Gastrocnemius medialis (tissue), 3 donors: ENCODE data around the genes FOS and BATF.

DNA sequence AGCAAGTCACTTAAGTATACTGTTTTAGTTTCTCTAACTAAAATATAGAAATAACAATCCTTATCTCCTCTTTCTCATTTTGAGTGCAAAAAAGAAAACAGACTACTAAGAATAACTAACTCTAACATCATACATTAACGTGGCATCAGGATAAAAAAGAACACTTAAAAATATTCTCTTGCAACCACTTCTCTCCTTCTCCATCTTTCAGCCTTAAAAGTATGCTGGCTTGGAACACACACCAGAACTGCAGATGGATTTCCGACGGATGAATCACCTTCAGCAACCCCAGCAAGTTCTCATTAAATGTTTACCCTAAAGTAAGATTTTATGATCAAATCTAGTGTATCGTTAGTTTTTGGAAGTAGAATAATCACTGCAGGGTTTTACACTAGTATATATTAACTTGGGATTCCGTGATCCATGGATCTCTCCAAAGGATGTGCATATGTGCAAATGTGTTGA lies 1.3 kb downstream of the NEK9 start:
- PRO-cap, result no peak
- RAMPAGE, long total RNA, 3 experiments, result no peak in any of the 3 experiments

DNA sequence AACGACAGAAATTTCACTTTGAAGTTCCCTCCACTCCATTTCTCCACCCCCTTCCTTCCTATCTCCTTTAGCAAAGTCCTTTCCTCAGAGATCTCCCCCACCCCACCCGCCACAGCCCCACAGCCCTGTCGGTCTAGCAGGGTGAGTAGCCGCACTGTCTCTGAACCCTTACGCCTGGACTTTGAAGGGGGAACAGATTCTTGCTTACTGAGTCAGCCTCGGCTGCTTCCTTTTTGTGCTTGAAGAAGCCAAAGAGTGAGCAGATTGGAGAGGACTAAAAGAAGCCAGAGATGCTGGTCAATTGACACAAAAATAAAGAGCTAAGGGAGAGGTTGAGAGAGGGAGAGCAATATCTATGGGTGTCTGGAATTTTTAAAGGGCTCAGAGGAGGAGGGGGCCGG lies 44.1 kb upstream of the FOS start:
- PRO-cap, result no peak
- RAMPAGE, long total RNA, 3 experiments, result no peak in any of the 3 experiments

- PRO-cap, result no peak
- RAMPAGE, long total RNA, 3 experiments, result no peak in any of the 3 experiments
Measured at GRCh38 chr14:75263839-75264457, 14.7 kb upstream of the FOS start.

GRCh38 chr14:75277988-75279234 lies at the start of gene FOS:
TSS of gene FOS (plus strand) at chr14:75278828.
- PRO-cap, result unidirectional peak, minus-strand start at chr14:75278286; unidirectional peak, minus-strand start at chr14:75278350; bidirectional peak, plus-strand start at chr14:75278828, minus-strand start at chr14:75278409; unidirectional peak, plus-strand start at chr14:75279007
- RAMPAGE, long total RNA, 3 experiments, result start-site peak on the plus strand in 2 of 3 experiments, at chr14:75278823-75278829 at its widest, 146 to 438 reads per replicate

DNA sequence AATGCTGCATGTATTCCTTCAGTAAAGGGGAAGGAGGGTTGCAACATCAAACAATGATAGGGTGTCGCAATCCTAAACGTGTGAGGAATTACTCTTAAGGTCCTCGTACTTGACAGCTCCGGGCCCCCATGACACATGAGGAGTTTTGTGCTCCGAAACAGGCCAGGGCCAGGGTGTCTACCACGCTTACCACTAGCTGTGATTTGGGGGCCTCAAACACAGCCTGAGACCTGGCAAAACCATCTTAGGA lies 20.4 kb downstream of the FOS start:
- PRO-cap, result no peak
- RAMPAGE, long total RNA, 3 experiments, result no peak in any of the 3 experiments

DNA sequence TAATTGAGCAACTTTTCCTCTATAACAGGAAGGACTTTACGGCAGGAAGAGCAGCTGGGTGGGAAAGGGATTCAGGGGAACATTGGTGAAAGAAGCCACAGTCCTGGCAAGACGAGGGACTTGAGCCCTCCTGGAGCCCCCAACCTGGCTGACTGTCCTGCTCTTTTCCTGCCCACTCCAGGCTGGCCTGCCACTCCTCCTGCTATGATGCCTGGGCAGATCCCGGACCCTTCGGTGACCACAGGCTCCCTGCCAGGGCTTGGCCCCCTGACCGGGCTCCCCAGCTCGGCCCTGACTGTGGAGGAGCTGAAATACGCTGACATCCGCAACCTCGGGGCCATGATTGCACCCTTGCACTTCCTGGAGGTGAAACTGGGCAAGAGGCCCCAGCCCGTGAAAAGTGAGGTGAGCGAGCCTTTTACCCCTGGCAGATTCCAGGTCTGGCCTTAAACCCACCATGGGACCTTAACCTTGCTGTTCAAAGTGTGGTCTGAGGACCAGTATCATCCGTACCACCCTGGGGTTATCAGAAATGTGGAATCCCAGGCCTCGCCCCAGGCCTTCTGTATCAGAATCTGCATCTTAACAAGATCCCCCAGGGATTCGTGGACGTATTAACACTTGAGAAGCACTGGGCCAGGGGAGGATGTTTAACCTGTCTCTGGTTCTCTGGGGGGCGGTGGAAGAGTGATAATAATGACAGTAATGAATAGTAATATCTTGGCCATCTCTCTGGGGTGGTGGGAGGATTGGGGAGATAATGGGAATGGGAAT lies 10.1 kb downstream of the JDP2 start:
- PRO-cap, result no peak
- RAMPAGE, long total RNA, 3 experiments, result no peak in any of the 3 experiments

- PRO-cap, result no peak
- RAMPAGE, long total RNA, 3 experiments, result no peak in any of the 3 experiments
Measured at GRCh38 chr14:75461217-75461883, 33.5 kb downstream of the JDP2 start.

- PRO-cap, result unidirectional peak, plus-strand start at chr14:75470631
- RAMPAGE, long total RNA, 3 experiments, result no peak in any of the 3 experiments
Measured at GRCh38 chr14:75470263-75470876, 42.5 kb downstream of the JDP2 start.

GRCh38 chr14:75521914-75522942 lies at the start of gene BATF:
TSS of gene BATF (plus strand) at chr14:75522469.
- PRO-cap, result no peak
- RAMPAGE, long total RNA, 3 experiments, result no peak in any of the 3 experiments

DNA sequence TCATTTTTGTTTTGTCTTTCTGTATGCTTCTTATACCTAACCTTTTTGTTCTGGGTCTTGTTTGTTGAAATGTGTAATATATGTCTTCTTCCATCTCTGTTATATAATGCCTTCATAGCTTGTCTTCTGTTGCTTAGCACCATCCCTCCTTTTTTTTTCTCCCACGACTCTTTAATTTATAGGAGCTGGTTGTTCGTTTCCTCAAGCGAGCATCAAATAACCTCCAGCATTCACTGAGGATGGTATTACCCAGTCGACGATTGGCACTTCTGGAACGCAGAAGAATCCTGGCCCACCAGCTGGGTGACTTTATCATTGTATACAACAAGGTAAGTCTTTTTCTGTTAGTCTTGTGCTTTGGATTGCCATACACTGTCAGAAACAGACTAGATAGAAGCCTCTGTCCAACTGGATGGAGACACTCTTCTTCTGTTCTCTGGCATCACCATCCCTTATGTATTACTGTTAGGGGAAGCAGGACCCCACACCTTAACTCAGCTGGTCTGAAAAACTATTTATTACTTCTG lies 114.3 kb downstream of the TTLL5 start:
- PRO-cap, result no peak
- RAMPAGE, long total RNA, 3 experiments, result no peak in any of the 3 experiments

- PRO-cap, result no peak
- RAMPAGE, long total RNA, 3 experiments, result no peak in any of the 3 experiments
Measured at GRCh38 chr14:75928585-75929337, 53.0 kb downstream of the TGFB3 start.

DNA sequence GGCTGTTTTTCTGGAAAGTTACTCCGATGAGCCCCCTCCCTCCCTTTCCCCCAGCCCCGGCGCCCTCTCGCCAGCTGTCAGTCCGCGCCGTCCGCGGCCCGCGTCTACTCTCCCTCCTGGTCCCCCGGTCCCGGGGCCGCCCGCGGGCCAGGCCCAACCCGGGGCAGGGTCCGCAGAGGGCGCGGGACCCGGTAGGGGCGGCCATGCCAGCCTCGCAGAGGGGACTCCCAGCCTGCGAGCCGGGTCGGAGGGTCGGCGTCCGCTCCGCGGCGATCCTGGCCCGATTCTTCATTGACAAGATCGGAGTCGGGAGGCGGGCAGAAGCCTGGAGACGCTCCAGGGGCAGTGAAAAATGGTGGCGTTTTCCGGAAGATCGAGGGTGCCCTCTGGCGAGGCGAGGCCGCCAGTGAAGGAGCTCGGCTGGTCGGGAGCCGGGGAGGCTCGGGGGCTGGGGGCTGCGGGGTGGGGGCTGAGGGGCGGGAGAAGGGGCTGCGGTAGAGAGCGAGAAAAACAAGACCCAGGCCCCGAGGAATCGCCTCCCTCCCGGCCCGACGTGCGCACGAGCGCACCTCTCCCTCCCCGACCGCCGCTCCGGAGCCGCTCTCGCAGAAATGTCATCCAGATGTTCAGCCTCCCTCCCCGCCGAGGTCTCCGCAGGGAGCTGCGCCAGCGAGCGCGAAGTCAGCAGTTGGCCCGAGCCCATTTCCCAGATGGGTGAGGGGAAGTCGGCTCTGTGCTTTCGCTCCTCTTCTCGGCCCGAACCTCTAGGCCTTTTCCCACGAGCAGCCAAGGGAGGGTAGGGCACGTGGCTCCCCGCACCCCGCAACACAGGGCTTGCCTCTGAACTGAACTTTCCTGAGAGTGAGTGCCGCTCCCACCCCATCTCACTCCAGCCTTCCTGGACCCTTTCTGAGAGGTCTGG lies 690 bp upstream of the TGFB3 start:
- PRO-cap, result bidirectional peak, plus-strand start at position 80 of the sequence, minus-strand start outside the sequence; bidirectional peak, plus-strand start at position 371 of the sequence, minus-strand start at position 289 of the sequence; unidirectional peak, minus-strand start at position 585 of the sequence; unidirectional peak, minus-strand start at position 764 of the sequence
- RAMPAGE, long total RNA, 3 experiments, result no peak in any of the 3 experiments

DNA sequence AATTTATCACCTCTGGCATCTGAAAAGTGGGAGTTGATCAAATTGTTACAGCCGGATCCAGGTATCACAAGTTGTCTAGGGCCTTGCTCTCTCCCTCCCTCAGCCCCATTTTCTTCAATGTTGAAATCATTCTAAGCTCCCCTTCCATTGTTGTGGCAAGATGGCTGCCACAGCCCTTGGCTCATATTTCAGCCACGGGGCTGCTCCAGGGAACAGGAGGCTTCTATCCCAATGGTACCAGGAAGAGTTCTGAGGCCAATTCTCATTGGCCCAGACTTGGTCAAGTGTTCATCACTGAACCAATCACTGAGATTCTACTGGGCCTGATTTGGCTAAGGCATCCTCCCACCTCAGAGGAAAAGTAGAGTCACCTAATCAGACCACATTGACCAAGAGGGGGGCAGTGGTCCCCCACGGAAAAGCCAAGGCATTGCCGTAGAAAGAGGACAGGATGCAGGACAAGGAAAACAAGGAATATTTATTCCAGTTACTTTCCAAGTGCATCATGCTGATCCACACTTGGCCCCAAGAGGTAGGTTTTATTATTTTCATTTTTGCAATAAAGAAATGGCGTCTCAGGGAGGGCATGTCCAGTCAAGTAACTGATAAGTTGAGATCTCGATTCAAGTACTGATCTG lies 106.3 kb downstream of the GPATCH2L start:
- PRO-cap, result no peak
- RAMPAGE, long total RNA, 3 experiments, result no peak in any of the 3 experiments

- PRO-cap, result no peak
- RAMPAGE, long total RNA, 3 experiments, result no peak in any of the 3 experiments
Measured at GRCh38 chr14:76536157-76536600, 160.2 kb downstream of the ESRRB start.

DNA sequence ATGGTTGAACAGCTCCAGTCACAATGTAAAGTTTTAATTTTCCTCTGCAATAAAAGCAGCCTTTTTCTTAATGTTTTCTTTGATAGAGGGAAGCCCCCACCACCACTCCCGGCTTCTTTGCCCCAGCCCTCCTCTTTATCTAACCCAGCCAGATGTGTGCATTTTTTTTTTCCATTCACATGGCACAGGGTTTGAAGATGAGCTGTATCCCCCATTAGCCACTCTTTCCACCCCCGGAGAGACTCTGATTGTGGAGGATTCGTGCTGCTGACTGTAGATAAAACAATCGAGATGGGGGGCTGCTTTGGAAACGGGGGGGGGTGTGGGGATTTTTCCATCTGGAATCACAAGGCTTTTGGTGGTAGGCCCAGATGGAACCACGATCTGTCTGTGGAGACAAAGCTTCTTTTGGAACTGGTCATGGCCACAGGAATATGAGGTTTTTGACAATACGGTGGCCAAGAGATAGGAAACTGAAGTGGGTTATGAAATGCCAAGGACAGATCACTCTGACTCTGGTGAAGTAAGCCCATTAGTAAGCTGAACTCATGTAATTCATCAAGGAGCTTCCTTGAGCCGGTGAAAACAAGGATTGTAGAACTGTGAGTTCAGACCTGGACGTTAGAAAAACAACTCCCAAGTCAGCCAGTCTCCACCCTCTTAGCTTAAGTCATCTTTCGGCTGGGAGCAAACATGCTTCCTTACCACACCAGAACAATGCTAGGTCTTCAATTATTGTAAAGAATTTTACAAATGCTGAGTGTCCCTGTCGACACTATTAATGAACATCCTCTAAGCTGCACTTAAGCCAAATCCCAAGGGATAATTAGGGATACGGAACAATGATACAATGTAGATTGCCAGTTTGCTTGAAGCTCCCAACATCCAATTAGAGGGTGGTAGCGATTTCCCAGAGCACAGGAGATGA lies 45.9 kb upstream of the VASH1 start:
- PRO-cap, result no peak
- RAMPAGE, long total RNA, 3 experiments, result no peak in any of the 3 experiments

GRCh38 chr14:76828781-76829543 lies 2.8 kb downstream of the LRRC74A start:
- PRO-cap, result no peak
- RAMPAGE, long total RNA, 3 experiments, result no peak in any of the 3 experiments

- PRO-cap, result no peak
- RAMPAGE, long total RNA, 3 experiments, result no peak in any of the 3 experiments
Measured at GRCh38 chr14:76836005-76836434, 9.8 kb downstream of the LRRC74A start.

GRCh38 chr14:76904558-76905486 lies 78.6 kb downstream of the LRRC74A start:
- PRO-cap, result no peak
- RAMPAGE, long total RNA, 3 experiments, result no peak in any of the 3 experiments

GRCh38 chr14:76930056-76930440 lies 98.5 kb downstream of the IRF2BPL start:
- PRO-cap, result no peak
- RAMPAGE, long total RNA, 3 experiments, result no peak in any of the 3 experiments

DNA sequence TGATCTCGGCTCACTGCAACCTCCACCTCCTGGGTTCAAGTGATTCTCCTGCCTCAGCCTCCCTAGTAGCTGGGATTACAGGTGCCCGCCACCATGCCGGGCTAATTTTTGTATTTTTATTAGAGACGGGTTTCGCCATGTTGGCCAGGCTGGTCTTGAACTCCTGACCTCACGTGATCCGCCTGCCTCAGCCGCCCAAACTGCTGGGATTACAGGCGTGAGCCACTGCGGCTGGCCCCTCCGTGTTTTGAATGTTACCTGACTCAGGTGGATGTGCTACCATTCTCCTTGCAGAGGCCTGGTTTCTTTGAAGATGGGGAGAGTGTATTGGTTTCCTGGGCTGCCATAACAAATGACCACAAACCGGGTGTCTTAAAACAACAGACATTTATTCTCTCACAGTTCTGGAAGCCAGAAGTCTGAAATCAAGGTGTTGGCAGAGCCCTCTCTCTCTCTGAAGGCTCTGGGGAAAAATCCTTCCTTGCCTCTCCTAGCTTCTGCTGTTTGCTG lies 98.0 kb downstream of the IRF2BPL start:
- PRO-cap, result no peak
- RAMPAGE, long total RNA, 3 experiments, result no peak in any of the 3 experiments